SJCRH30 (cell line): ENCODE measurements around the genes CHCHD4, TMEM43, NR2C2 and CAPN7.

GRCh38 chr3:13553451-13553939 lies 4.6 kb downstream of the FBLN2 start:
- RAMPAGE, long total RNA = no peak

DNA sequence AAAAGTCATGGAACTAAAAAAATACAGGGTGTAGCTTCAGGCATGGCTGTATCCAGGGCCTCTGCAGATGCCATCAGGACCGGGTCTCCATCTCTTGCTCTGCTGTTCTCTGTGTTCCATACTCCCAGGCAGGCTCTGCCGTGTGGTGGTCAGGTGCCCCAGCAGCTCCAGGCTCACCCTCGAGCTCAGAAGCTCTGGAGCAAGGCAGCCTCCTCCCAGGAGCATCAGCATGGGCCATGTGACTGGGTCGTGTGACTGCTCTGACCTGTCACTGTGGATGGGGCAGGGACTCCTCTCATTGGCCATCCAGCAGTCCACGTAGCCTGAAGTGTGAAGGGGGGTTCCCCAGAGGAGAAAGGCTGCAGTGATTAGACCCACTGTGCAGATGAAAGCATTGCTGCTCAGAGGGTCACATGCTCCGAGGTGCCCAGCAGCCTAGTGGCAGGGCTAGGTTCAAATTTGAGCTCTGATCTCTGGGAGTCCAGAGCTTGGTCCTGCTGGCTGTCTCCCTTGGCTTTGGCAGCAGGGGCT lies 8.6 kb downstream of the FBLN2 start:
- RAMPAGE, long total RNA = no peak

DNA sequence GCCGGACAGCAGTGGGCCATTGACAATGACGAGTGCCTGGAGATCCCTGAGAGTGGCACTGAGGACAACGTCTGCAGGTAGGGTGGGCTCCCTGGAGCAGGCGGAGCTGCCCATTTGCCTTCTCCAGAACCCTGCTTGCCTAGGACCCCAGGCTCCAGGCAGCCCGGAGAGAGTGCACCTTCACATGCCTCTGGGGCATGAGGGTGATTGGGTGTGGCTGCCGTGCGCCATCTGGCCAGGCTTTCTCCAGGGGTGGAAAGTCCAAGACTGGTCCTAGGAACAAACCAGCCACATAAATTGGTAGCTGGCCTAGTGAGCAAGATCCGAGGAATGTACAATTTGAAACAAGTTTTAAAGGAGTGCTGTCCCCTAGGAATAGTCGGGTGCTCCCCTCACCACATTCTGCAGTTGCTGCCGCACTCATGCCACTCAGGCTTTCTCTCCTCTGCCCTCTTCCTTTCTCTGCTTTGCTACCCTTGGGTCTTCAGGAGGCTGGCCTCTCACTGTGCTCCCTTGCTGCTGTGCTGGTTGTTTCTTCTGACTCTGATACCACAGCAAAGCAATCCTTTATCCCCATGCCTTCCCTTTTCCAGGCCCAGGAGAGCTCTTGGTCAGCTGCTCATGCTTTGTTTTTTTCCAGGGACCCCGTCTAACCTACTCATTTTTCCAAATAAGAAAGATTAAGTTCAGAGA lies 59.3 kb downstream of the FBLN2 start:
- RAMPAGE, long total RNA = no peak

DNA sequence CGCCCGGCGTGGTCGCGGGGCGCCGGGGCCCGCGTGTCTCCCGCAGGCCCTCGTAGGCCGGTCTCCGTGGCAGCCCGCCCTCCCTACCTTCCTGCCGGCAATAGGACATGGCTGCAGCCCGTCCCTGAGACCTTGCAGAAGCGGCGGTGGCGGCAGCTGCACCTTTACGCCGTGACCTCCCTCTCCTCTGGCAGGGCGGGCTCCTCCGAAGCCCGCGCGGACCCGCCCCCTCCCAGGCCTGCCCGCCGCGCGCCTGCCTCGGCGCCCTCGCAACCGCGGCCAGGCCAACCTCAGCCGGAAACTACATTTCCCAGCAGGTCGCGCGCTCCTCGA lies at the start of gene CHCHD4:
Gene CHCHD4 (minus strand): TSS at position 303 of the 333 bp plus-strand sequence.
- RAMPAGE, long total RNA = no peak

GRCh38 chr3:14124901-14125482 lies at the start of gene TMEM43:
Gene TMEM43 (plus strand): TSS chr3:14125052.
- RAMPAGE, long total RNA = start-site peak on the plus strand at chr3:14125015-14125160, 304 and 49 reads in 2 replicates

- RAMPAGE, long total RNA = no peak
Measured at GRCh38 chr3:14130600-14131162, 5.8 kb downstream of the TMEM43 start.

DNA sequence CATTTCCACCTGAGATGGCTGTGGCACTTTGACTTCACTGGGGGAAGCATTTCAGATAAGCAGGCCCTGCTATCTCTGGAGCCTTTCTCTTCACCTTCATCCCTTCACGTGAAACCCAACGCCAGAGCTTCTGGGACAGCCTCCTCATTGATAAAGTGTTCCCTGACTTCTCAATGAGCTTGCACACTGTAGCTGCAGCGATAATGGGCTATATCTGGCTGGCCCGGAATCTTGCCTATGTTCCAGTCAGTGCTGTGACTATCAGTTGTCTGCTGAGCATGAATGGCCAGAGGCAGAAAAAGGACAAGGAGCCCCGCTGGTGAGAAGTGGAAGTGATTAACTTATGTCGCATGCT lies 53.8 kb downstream of the LSM3 start:
- RAMPAGE, long total RNA = no peak

DNA sequence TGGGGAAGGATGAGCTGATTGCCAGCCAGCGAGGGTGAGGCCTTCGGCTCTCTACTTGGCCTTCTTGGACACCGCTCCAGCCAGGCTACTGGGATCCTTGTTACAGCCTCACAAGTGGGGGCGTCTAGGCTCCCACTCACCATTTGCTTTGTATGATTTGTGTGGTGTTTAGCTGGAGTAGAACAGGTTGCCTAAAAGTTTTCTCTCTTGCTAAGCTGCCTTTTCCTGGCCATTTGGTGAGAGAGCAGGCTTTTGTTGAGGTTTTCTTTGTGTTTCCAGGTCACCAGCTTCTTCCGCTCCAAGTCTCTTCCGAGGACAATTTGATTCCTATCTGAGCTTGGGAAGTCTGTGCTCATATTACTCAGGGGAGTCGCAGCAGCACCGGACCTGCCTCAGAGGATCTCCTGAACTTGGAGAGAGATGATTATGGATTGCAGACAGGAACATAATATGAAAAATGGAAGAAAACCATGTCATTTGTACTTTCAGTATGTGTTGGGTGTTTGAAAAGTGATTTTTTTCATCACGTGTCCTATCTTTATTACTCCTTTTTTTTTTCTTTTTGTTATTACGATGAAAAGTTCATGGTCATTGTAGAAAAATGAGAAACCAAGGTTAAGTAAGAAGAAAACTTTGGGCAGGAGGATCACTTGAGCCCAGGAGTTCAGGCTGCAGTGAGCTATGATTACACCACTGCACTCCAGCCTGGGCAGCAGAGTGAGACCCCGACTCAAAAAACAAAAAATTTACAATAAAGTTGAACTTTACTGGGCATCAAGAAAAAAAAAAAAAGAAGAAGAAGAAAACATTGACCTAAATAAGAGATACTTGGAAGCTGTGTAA lies 64.5 kb downstream of the LSM3 start:
- RAMPAGE, long total RNA = no peak

DNA sequence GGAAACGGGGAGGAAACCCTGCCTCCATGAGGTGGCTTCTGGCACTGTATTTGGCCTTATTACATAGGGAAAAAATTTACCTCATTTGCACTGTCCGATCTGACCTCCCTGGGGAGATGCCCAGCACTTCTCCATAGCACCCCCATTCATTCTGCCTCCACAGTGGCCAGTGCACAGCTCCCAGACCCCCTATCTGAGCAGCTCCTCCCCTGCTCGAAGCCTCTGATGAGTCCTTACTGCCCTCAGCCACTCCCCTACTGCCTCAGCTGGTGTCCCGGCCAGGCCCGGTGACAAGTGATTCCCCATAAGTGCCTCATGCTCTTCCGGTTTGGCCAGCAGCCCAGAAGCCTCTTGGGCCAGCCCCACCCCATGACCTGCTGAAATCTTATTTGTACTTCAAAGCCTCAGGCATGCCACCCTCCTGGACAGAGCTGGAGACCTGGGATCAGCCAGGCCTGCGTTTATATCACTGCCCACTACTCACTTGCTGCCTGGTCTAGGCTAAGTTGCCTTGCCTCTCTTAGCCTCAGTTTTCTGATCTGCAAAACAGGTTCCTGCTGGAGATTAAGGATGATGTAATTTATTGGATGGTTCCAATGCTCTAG lies 30.6 kb upstream of the SLC6A6 start:
- RAMPAGE, long total RNA = no peak

DNA sequence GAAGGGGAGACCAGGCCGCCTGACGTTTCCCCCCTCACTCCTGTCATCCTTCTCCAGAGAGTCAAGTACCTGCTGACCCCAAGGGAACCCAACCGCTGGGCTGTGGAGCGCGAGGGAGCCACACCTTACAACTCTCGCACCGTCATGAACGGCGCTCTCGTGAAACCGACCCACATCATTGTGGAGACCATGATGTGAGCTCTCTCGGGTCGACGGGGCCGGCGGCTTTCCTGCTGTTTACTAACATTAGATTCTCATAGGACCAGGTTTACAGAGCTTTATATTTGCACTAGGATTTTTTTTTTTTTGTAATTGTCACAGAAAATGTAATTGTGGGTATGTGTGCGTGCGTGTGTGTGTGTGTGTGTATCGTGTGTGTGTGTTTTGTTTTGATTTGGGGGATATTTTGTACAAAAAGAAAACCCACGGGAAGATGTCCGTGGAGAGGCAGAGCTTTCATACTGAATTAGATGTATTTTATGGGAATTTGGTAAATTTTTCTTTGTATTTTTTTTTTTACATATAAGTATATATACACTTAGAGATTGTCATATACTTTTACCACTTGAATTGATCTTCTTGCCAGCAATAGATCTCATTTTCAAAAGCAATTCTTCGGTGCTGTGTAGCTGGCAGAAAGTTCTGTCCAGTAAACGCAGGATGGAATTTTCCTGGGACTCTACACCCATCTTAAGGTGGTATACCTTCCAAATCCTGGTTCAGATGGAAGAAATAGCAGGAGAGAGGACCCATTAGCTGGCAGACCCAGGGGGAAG lies 55.1 kb downstream of the GRIP2 start:
- RAMPAGE, long total RNA = no peak

DNA sequence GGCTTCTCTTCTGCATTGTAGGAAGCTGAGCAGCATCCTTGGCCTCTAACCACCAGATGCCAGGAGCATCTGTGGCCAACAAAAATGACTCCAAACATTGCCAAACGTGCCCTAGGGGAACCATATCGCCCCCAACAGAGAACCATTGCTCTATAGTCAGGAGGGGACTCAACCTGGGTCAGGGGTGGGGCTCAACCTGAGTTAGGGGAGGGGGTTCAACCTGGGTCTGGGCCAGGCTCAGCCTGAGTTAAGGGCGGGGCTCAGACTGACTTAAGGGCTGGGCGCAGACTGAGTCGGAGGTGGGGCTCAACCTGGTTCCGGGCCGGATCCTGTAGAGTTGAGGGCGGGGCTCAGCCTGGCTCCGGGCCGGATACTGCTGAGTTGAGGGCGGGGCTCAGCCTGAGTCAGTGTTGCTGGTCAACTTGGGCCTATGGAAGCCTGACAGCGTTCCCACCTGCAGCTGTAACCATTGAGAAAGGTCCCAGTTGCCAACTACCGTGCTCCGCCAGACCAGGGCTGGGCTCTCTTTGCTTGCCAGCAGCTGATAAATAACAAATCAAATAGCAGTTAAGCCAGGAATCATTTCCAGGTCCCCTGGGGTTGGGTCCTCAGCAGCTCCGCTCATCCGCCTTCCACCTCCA lies 7.6 kb downstream of the GRIP2 start:
- RAMPAGE, long total RNA = no peak

DNA sequence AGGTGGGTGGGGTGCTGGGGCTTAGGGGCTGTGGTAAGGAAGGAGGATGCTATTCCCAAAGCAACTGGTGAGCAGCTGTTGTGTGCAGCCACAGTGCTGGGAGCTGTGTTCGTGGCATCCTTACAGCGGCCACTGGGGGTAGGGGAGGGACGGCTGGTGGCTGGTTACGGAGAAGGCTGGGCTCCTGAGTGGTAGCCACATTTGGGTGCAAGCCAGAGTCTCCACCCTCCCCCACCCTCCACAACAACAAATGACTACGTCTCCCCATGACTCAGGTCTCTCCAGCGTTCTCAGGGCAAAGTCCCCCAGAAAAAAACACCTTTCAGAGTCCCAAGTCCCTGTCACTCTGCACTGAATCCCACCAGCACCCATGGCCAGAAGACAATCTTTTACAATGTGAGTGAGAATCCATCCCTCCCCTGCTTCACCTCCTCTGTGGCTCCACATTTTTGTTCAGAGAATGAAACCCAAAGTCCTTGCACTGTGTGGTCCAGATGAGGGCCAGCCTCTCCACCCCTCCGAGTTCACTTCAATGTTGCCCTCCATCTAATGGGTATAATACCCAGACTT lies 15.0 kb upstream of the FGD5 start:
- RAMPAGE, long total RNA = no peak

- RAMPAGE, long total RNA = no peak
Measured at GRCh38 chr3:14804216-14804685, 14.5 kb upstream of the FGD5 start.

DNA sequence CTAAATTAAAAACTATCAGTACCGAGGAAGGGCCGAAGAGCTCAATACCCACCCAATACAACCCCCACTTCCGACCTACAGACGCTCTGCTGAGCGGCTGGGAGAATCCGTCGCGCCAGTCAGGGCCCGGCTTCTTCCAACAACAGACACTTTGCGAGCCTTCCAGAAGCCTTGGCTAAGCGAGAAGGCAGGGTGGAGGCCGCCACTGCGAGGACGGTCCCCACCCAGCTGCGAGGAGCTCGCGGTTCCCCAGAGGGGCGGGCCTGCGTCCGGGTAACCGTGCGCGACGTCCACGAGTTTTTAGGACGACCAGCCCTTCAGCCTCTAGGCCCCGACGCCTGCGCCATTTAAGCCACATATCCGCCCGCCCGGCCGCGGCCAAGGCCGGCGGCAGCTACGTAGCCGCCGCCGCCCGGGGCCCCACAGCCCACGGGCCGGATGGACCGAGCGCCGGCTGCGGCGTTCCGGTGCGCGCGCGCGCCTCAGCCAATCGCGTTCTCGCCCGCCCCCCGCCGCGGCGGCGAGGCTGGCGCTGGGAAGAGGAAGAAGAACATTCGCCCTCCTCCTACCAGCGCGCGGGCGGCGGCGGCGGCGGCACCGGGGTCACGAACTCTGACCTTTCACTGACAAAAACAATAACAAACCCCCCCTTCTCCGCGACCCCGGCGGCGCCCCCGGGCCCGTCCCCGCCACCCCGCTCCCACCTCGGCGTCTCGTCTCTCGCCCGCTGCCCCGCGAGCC lies at the start of gene NR2C2:
Gene NR2C2 (plus strand): TSS at position 549 of the 741 bp plus-strand sequence.
- RAMPAGE, long total RNA = start-site peak on the minus strand centred at position 418 of the sequence, 59 bp wide, 924 and 67 reads in 2 replicates

DNA sequence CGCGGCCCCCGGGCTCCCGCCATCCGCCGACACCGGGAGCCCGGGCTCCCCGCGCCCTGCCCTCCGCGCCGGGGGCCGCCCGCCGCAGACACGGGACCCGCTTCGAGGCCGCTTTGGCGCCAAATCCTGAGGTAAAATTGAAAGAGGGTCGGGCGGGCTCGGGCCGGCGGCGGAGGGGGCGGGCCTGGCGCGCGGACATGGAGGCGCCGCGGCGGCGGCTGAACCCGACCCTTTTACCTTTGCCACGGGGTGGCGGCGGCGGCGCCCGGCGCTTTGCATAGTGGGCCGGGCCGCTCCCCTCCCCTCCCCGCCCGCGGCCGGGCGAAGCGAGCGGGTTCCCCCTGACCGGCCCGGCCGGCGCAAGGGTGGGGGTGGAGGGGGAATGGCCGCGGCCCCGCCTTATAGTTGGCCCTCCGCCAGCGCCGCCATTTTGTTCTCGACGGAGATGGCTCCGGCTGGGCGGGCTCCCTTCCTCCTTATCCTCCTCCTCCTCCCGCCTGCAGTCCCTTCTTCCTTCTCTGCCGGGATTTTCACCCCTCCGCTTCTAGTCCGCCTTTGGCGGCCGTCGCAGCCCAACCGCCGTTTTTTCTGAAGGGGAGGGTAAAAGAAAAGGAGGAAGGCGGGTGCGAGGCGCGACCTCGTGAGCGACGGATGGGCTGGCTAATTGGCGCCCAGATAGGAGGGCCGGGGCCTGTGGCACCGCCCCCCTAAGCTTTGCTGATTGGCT lies 556 bp downstream of the NR2C2 start:
- RAMPAGE, long total RNA = no peak

GRCh38 chr3:15003605-15004030 lies 56.2 kb downstream of the NR2C2 start:
- RAMPAGE, long total RNA = no peak

- RAMPAGE, long total RNA = no peak
Measured at GRCh38 chr3:15038850-15039710, 26.0 kb downstream of the MRPS25 start.

GRCh38 chr3:15205716-15206931 lies at the start of gene CAPN7:
Gene CAPN7 (plus strand): TSS chr3:15206246.
- RAMPAGE, long total RNA = no peak

- RAMPAGE, long total RNA = no peak
Measured at GRCh38 chr3:15294323-15295368, 37.7 kb downstream of the SH3BP5 start.

GRCh38 chr3:15297601-15298132 lies 34.7 kb downstream of the SH3BP5 start:
- RAMPAGE, long total RNA = no peak